Peyer's patch (tissue), 4 donors: ENCODE measurements around the gene XK.

- PRO-cap, result no peak
- RAMPAGE, long total RNA, 4 experiments, result no peak in any of the 4 experiments
Observed at GRCh38 chrX:36962892-36963936, 45.0 kb upstream of the FAM47C start.

GRCh38 chrX:37043578-37043954 lies 35.4 kb downstream of the FAM47C start:
- PRO-cap, result no peak
- RAMPAGE, long total RNA, 4 experiments, result no peak in any of the 4 experiments

DNA sequence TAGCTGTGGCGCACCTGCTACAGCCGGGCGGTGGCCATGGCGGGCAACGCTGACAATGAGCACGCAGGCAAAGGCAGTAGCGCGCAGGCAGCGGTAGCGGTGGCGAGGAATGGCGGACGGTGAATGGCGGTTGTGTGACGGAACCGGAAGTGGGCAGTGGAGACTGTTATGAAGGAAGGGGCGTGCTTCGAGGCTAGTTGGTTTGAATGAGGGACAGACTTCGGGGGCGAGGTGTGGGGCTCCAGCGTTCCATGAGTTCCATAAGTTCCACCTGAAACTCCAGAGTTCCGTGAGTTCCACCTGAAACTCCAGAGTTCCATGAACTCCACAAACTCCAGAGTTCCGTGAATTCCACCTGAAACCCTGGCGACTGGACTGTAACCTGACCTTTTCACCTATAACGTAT lies 70.2 kb downstream of the FAM47C start:
- PRO-cap, result no peak
- RAMPAGE, long total RNA, 4 experiments, result no peak in any of the 4 experiments

GRCh38 chrX:37685307-37686605 lies at the start of gene XK:
Gene XK (plus strand): TSS chrX:37685791.
- PRO-cap, result bidirectional peak, plus-strand start at chrX:37685791, minus-strand start at chrX:37685672; bidirectional peak, plus-strand start at chrX:37686133, minus-strand start at chrX:37686017
- RAMPAGE, long total RNA, 4 experiments, result no peak in any of the 4 experiments

DNA sequence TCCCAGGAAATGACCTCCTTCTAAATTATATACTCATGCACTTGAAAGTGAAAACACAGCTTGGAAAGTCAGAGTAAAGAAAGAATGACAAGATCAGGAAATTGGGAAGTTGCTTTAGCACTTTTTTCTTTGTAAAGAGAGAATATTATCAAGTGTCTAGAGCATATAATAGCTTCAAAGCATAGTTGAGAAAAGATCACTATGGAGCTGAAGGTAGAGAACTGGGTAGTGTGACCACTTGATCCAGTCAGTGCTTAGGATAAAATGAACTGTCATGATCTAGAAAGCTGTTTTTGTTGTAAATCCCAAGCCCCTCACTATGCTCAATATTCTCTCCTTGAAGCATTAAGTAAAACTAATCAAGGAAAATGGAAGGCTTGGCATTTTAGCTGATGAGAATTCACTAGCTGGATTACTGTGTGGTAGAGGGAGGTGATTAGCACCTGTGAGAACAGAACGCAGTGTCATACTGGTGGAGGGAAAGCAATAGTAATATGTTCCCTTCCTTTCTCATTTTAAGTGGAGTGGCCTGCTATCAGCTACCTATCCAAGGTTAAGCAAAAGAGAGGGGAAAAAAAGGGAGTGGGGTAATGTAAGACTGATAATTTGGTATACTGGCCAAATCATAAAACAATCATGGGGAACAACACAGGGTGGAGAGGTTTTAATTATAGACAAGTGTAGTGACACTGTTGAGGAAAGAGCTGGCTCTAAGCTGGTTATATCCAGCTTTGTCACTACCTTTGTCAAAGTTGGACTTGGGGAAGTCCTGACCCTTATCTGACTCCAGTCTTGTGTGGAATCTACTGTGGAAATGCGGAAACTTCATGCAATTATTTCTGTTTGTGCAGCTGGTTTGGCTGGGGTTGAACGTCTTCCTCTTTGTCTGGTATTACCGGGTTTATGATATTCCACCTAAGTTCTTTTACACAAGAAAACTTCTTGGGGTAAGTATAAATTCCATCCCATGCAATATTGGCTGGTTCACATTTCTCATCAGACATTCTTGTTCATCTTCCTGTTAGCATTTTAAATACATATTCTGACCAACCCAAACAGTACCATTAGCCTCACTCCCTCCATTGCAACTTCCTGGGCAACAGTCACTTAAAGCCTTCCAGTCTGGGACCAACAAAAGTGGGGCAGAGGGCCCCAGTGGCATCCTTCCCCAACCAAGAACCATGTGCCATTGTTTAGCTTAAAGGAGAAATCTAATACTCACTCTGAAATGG lies 1.8 kb downstream of the CYBB start:
- PRO-cap, result no peak
- RAMPAGE, long total RNA, 4 experiments, result no peak in any of the 4 experiments

DNA sequence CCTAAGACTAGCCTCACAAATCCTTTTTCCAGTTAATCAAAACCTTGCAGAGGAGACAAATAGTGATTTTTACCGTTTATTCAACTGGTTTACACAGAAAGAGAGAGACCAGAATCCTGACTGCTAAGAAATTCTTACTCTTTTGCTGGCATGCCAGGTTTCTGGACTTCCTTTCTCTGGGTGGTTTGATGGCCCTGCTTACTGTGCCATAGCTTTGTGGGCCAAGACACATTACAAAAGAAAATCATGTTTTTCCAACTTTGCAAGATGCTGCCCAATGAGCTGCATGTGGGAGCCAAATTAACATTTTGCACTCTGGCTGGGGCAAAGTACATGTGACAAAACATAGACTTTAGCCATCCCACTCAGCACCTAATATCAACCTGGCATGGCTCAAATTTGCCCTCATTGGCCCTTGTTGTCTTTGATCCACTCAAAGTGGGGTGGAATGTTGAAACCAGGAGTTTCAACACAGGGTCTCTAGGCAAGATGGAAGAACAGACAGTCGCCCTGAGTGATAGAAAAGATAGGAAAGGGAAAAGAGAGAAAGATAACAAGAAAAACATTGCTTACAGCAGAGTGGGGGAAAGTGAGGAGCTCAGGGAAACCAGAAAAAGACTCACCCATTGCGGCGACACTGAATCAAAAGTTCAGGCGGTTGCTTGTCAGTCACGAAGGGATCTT lies 40.0 kb upstream of the DYNLT3 start:
- PRO-cap, result no peak
- RAMPAGE, long total RNA, 4 experiments, result no peak in any of the 4 experiments

DNA sequence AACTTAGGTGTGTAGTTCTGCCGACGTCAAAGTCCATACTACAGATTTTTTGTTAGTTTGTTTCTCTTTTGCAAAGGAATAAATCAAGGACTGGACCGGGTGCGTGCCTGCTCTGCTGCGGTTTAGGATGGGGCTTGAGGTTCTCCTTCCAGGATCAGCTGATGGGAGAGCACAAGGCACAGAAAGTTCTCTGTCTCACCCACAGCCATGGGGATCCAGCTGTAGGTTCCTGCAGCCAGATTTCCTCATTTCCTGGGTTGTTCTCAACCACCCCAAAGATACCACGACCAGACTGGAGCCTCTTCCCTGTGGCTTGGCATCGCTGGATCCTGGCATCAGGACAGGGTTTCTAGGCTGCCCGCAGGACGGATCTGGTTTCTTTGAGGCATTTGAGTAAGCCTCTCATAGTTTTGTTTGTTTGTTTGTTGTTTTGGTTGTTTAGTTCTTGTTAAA lies 762 bp upstream of the SRPX start:
- PRO-cap, result no peak
- RAMPAGE, long total RNA, 4 experiments, result no peak in any of the 4 experiments

DNA sequence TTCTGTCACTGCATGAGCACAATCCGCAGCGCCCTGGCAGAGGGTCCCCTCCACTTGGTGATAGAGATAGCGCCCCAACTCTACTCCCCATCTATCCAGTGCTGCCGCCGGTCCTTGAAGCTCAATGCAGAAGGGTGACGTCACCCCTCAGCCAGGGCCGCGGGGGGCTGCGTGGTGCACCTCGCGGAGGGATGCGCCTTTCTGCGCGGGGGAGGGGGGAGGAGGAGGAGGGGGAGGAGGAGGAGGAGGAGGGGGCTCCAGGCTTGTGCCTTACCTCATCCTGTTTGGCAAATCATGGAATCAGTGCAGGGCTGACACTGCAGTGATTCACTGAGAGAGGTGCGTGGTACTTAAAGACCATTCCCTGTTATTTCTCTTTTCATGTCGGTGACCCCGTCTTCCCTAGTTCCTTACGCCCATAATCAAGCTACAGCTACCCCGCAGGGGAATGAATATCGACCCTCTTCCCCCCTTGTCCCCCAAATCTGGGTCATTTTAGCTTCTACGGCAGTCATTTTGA lies 1.1 kb downstream of the TSPAN7 start:
- PRO-cap, result no peak
- RAMPAGE, long total RNA, 4 experiments, result no peak in any of the 4 experiments

- PRO-cap, result no peak
- RAMPAGE, long total RNA, 4 experiments, result no peak in any of the 4 experiments
Observed at GRCh38 chrX:38807408-38808232, 6.4 kb downstream of the MID1IP1 start.

GRCh38 chrX:38817123-38817448 lies 15.8 kb downstream of the MID1IP1 start:
- PRO-cap, result no peak
- RAMPAGE, long total RNA, 4 experiments, result no peak in any of the 4 experiments

GRCh38 chrX:38868664-38869696 lies 67.7 kb downstream of the MID1IP1 start:
- PRO-cap, result no peak
- RAMPAGE, long total RNA, 4 experiments, result no peak in any of the 4 experiments

- PRO-cap, result no peak
- RAMPAGE, long total RNA, 4 experiments, result no peak in any of the 4 experiments
Observed at GRCh38 chrX:38987155-38987492, 185.9 kb downstream of the MID1IP1 start.

DNA sequence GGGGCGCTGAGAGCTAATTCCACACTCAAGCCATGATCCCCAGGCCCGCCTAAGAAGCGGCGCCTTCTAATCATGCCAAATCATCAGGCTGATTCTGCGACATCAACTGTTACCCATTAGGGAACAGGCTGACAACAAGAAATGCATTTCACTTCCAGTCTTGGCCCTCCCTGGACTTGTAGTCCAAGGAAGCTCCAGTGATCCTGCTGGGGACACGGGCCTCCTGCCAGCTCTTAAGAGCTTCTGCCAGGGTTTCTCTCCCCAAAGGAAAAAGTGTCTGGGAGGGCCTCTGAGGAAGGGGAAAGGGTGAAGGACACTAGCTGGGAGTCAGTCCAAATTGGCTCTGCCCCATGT lies 617.9 kb downstream of the MID1IP1 start:
- PRO-cap, result no peak
- RAMPAGE, long total RNA, 4 experiments, result no peak in any of the 4 experiments

DNA sequence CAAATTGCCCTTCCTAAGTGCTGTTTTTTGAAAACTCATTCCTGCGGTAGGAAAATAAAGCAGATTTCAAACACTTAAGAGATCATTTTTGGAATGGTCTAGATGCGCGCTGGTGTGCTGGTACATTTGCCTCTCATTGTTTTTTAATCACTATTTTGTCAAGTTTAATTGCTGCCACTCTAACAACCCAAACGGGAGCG lies 520.1 kb downstream of the BCOR start:
- PRO-cap, result no peak
- RAMPAGE, long total RNA, 4 experiments, result no peak in any of the 4 experiments

DNA sequence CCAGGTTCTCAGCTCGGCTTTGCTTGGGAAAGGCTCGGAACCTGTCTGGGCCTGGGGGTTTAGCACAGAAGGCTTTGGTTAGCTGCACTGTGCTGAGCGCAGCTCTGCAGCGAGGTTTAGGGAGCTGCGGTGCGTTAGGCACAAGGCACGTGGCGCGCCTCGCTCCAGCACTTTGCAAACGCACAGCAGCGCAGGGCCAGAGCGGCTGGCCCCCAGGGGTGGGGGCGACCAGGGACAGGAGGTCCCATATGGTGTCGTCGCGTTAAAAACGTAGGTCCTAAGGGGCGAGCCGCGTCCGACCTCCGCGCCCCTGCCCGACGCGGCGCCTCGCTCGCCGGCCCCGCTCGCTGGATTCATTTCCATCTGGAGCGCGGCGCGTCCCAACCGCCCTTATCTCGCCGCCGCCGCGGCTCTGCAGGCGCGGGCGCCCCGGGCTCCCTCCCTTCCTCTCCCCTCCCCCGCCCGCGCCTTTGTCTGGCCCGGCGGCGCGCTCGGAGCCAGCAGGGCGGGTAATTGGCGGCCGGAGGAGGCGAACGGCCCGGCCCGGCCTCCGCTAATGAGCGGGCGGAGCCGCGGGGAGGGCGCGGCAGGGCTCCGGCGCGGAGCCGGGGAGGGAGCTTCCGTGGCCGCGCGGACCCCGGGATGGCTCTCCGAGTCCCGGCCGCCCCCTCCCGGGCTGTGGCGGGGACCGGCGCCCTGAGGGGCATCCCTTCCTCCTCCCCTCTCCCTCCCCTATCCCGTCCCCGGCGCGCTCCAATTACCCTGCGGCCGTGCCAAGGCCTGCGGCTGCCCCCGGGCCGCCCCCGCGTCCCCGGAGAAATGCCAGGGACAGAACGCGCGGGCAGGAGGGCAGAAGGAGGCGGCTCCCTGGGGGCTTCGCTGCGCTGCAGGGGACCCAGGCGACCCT lies 409.0 kb downstream of the BCOR start:
- PRO-cap, result bidirectional peak, plus-strand start at position 589 of the sequence, minus-strand start at position 414 of the sequence
- RAMPAGE, long total RNA, 4 experiments, result no peak in any of the 4 experiments

GRCh38 chrX:39773870-39775063 lies 323.5 kb downstream of the BCOR start:
- PRO-cap, result no peak
- RAMPAGE, long total RNA, 4 experiments, result no peak in any of the 4 experiments

DNA sequence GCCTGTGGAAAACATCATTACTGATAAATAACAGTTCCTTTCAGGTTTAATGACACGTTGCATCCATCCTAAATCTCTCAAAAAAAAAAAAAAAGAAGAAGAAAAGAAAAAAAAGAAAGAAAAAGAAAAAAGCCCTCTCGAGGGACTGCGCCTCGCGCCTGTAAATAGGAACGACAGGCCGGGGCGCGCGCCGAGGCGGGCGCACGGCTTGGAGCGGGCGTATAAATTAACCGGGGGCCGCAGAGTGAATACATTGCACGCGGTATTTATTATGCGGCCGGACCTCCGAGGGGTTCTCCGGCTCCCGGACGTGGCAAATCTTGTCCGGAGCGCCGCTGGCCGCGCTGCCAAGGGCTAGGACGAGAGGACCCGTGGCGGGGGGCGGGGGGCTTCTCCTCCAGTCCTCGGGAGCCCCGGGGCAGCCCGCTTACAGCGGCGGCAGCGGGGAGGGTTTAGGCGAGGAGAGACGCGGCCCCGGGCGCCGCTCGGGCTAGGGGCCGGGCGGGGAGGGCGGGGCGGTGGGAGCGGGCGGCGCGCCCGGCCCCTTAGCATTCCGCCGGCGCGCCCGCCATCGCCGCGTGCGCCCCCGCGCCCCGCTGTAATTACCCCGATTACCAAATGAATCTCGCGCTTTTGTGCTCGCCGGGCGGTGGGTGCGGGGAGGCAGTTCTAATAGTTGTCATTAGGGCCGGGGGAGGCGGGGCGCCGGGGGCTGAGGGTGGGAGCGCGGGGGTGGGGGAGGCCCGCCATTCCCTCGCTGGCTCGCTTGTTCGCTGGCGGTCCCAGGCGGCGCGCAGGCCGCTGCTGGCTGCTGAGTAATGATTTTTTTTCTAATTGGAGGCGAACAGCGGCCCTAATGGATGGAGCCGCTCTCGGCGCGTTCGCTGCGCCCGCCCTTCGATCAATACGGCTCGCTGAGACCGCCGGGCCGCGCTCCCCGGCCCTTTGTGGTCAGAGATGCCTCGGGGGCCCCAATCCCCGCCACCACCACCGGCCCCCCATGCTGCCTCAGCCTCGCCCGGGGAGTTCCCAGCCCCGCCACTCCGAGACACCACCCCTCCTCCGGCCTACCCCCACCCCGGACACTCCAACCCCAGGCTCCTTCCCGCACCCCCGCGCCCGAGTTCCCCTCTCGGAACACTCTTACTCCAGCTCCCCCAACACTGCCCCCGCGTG lies 276.6 kb downstream of the BCOR start:
- PRO-cap, result no peak
- RAMPAGE, long total RNA, 4 experiments, result no peak in any of the 4 experiments

GRCh38 chrX:39830381-39830870 lies 267.3 kb downstream of the BCOR start:
- PRO-cap, result no peak
- RAMPAGE, long total RNA, 4 experiments, result no peak in any of the 4 experiments

DNA sequence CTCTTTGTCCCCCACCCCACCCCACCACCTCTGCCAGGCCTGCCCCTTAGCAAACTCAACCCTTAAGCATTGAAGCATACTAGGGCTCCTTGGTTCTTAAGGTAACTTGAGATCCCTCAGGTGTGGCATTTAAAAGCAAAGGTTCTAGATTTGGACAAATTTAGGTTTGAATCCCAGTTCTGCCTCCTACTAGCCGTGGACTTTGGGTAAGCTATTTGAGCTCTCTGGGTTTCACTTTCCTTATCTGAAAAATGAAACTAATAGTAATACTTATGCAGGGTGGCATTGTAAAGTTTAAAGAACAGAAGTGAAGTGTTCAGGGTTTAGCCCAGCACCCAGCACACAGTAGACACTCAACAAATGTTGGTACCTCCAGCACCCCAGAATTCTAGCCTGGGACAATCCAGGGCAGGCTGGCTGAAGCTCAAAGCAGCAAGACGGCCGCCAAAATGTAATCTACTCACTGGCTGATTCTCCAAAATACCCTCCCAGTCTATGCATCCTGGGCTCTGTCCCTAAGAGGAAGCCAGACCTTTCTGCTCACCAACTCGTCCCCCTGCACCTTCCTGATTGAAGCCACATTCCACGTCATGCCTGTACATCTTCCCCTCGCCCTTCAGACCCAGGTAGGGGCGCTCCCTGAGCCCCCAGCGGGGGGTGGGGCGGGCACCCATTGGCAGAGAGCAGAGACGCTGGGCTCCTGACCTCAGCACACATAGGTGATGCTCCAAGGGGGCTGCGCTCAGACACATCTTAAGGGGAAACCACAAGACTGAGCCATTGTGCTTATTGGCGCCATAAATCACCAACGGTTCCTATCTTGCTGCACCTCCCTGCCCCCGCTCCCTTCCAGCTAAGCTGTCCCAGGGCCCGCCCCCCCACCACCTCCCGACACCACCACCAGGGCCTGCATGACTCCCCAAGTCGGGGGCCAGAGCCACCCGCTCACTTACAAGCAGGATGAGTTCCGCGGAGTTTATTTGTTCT lies 160.6 kb downstream of the BCOR start:
- PRO-cap, result no peak
- RAMPAGE, long total RNA, 4 experiments, result no peak in any of the 4 experiments

DNA sequence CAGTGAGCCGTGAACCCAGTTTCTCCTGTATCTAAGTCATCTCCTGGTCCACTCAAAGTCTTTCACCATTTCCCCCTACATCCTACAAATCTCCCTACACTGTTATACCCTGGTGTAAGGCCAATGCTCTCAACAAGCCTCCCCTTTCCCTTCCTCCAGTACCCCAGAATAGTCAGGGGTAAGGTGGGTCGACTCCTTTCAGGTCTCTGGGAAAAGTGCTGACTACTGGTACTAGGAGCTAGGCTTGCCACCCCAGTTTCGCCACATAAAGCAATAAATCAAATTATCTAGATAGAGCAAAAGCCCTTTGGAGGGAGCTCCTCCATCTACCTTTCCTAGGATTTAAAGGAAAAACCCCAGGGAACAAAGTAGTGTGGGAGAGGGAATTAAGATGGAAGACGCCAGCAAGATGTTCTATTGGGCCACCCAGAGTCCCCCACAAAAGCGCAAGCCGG lies 8.2 kb downstream of the BCOR start:
- PRO-cap, result no peak
- RAMPAGE, long total RNA, 4 experiments, result no peak in any of the 4 experiments